ENCODE measurements around a stretch of chr18.

GRCh38 chr18:79954843-79955166, 3.4 kb upstream of the SLC66A2 start:
- PRO-cap: no peak

DNA sequence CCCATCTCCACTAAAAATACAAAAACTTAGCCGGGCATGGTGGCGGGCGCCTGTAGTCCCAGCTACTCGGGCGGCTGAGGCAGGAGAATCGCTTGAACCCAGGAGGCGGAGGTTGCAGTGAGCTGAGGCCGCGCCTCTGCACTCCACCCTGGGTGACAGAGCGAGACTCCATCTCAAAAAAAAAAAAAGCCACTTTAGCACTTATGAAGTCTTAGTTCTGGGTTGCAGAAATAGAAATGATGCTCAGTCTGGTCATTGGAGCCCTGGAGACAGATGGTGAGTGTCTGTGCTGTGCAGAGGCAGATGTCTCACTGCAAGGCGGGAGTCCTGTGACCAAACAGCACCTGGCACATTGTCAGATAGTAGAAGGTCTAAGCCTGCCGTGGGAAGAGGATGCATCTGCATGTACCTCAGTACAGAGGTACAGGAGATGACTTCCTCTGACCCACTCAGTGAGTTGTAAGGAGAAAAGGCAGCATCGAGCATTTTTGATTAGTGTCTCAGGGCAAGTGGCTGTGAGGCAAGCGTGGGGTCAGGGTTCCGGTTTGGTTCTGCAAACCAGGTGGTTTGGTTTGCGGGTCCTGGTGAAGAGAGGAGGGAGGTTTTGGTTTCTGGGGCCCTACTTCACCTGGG, 3.6 kb downstream of the RBFA start:
- PRO-cap: no peak

GRCh38 chr18:80160039-80160532, 51.0 kb downstream of the ADNP2 start:
- PRO-cap: no peak

Data from A673 (cell line).